Penis (tissue), 1 donor: Measurements from ENCODE around the genes TDRD10, PBXIP1 and SHC1.

DNA sequence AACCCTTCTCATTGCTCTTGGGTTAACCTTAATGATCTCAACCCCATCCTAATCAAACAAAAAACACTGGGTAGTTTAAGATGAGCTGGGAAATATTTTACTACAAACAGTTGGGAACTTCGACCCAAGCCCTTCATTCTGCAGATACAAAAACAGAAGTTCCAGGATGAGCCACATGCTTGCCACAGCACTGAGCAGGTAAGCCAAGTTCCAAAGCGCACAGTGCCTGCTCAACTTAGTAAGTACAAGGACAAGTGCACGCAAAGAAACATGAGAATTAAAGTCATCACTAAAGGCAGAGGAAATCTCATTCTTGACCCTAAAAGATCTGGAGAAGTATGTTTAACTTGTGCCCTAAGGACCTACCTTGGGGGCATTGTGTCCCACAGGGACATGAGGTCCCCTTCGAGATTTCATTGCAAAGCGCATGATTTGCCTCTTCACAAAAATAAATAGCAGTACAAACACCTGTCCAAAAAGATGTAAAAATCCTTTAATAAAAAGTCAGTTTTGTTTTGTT, 860 bp downstream of the C1orf43 start:
- PRO-cap, result no peak

GRCh38 chr1:154227144-154227383, 6.3 kb downstream of the UBAP2L start:
- PRO-cap, result no peak

- PRO-cap, result bidirectional peak, plus-strand start at chr1:154328771, minus-strand start at chr1:154328512
Observed at GRCh38 chr1:154328213-154329083, 3.1 kb downstream of the ATP8B2 start.

DNA sequence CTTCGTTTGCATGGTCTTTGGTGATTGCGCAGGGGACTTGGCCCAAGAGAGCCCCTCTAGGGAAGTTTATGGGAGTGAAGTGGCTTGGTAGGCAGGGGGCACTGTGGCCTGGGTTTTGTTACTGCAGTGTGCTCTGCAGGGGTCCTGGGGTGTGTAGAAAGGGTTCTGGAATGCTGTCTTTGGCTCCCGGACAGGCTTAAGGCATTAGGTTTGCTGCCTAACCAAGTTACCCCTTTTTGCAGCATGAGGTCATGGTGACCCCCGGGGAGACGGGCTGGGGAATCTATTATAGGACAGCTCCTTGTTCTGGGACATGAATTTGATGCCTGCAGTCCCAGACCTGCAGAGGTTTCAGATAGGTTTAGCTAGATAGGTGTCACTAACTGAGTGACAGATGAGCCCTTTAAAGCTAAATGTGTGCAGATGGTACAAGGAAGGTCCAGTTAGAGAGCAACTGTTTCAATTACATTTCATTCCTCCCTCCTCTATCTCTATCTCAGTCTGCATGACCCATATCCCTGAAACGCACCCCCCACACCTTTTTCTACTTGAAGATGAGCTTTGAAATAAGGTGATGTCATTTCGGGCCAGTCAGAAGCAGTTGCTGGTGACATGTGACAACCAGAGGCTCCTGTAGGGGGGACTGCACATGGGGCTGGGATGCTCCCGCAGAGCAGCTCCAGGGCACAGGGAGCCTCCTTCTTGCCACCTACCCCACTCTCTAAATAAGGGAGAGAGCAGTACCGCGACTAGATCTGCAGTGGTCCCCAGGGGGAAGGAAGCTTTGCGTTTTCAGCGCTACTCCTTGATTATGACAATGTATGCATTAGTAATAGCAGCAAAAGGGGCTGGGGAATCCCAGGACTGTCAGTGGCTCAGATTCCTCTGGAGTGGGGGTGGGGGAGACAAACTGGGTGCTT, 4.2 kb downstream of the ATP8B2 start:
- PRO-cap, result no peak

GRCh38 chr1:154349517-154350080, 24.3 kb downstream of the ATP8B2 start:
- PRO-cap, result no peak

DNA sequence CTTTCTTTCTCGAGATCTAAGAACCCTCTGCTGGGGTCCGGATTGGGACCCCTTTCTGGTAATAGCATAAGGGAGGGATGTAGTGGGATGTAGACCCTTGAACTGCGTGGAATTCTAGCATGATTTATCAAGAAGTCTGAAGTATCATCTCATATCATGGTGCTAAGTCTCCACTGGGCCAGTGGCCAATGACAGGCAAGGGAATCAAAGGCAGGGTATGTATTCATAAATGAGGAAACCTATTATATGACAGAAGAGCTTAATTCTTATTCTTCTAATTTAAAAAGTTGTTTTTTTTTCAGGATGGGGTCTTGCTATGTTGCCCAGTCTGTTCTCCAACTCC, 34.8 kb downstream of the ATP8B2 start:
- PRO-cap, result no peak

- PRO-cap, result unidirectional peak, plus-strand start at chr1:154385779
Observed at GRCh38 chr1:154385275-154385849, 19.8 kb upstream of the IL6R start.

GRCh38 chr1:154474763-154475228, 27.2 kb upstream of the TDRD10 start:
- PRO-cap, result no peak

DNA sequence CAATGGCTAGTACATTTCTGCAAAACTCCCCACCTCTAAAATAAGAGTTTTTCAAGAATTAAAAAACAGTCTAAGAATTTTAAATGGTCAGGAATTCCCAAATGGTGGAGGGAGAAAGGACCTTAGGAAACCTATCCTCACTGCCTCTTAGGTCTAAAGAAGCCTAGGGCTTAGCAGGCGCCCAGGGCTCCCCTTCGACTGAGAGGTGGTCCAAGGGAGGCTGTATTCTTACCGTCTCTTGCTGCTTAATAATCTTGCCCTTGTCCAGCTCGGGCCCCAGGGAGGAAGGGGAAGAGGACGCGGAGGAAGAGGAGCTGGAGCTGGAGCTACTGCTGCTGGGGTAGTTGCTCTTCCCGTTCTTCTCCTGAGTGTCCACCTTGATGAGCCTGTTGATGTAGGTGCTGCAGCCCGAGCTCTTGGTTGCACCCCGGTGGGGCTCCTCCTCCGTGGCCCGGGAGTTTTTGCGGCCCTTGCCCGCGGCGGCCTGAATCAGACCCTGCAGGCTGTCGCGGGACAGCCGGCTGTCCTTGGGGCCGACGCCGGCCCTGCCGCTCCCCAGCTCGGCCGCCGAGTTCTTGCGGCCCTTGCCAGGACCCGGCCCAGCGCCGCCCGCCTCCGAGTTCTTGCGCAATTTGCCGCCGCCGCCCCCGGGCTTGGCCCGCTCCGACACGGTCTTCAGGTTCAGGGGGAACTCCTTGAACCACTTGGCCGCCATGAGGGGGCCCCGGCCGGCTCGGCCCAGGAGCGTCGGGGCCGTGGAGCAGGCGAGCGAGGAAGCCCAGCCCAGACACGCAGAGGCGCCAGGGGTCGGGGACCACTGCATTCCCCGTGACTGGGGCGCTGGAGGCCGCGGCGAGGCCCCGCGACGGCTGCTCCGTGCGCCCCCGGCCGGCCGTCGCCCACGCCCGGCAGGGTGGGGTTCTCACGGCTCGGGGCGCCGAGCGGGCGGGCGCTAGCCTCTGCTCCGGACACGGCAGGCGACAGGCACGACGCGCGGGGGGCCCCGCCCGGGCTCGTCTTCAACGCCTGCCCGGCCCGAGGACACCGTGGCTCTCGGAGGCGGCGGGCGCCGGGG, at the start of gene TDRD10:
Gene TDRD10 (plus strand): TSS at position 1,016 of the 1,075 bp plus-strand sequence.
- PRO-cap, result bidirectional peak, plus-strand start at position 501 of the sequence, minus-strand start at position 577 of the sequence; bidirectional peak, plus-strand start at position 969 of the sequence, minus-strand start at position 901 of the sequence

- PRO-cap, result no peak
Observed at GRCh38 chr1:154577715-154578826, 10.5 kb downstream of the CHRNB2 start.

- PRO-cap, result no peak
Observed at GRCh38 chr1:154603903-154604310, 4.1 kb downstream of the ADAR start.

DNA sequence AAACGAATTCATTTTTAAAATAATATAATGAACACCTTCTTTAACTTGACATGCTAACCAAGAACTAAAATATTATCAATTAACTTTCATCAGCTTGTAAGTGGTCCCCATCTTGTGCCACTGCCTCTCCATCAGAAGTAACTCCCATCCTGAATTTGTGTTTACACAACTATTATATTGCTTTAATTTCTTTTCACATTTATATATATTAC, 20.2 kb upstream of the ADAR start:
- PRO-cap, result no peak

- PRO-cap, result no peak
Observed at GRCh38 chr1:154865187-154865921, 4.7 kb downstream of the KCNN3 start.

DNA sequence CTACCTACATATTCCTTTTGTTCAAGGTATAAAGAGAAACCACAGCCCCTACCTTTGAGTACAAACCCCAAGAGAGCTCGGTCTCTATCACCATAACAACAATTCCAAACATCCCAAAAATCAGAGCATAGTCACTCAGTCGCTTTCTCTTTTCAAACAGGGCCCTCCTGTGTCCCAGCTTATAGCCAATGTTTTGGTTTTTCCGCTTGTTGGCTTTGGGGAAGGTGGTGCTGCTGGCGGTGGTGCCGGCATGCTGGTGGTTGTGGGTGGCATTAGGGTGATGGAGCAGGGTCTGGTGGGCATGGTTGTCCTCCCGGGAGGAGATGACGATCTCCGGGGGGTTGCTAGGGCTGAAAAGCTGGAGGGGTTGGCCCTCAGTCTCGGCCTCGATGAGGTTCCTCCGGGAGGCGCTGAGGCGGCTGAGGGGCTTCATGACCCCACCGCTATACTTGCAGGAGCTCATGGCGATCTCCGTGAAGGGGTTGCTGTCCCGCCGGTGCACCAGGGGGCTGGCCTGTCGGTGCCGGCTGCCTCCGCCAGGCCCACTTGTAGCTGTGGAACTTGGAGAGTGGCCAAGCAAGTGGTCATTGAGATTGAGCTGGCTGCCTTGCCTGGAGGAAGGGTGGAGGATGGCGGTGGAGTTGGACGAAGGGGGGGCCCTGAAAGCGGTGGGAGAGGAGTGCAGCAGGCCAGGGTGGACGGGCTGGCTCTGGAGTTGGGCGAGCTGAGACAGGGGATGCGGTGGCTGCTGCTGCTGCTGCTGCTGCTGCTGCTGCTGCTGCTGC, 909 bp downstream of the KCNN3 start:
- PRO-cap, result unidirectional peak, plus-strand start at position 209 of the sequence

DNA sequence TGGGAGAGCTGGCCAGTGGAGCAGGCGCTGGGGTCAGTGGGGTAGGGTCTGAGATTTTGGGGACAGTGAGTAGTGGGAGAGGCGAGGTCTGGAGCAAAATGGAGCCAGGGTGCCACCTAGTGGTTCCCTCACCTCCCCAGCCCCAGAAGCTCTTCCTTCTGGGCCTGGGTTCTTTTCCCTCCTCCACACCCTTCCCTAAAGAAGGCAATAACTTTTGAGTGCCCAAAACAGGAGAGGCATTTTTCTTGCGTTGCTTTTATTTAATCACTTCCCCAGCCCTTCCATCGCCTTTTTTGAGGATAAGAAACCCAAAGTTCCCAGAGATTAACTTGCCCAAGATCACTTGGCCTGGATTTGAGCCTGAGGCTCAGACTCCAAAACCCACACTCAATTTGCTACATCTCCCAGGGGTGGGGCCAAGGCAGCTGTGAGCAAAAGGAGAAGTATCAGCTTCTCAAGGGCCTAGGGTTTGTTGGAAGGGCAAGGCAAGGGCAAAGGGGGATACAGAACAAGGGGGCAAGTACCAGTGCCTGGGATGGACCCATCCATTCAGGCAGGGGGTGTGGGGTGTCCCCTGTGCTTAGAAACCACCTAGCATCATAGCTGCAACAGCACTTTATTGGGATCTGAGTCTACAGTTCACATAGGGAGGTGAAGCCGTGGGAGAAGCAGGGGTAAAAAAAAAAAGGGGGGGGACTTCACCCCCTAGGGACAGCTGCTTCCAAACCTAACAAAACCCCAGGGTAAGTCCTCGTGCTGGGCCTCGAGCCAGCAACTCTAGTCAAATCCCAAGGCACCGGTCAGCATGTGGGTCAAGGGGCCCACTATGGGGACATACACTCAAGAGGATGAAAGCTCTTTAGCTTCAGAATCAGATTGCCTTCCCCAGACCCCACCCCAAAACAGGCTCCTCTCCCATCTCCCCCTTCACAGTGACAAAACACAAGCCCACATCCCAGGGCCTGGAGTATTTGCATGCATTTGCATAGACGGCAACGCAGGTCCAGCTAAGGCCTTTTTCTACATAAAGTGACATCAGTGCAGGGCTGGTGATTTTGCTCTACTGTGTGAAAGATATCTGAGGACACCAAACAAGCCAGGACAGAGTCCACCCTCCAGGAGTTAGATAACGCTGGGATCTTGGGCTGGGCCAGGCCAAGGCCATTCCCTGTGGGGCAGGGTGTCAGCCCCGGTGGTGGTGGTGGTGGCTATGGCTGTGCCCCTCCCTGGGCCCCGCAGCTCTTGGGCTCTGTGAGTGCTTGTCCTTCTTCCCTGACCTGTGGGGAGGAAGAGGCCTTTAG, 7.8 kb upstream of the PMVK start:
- PRO-cap, result no peak

DNA sequence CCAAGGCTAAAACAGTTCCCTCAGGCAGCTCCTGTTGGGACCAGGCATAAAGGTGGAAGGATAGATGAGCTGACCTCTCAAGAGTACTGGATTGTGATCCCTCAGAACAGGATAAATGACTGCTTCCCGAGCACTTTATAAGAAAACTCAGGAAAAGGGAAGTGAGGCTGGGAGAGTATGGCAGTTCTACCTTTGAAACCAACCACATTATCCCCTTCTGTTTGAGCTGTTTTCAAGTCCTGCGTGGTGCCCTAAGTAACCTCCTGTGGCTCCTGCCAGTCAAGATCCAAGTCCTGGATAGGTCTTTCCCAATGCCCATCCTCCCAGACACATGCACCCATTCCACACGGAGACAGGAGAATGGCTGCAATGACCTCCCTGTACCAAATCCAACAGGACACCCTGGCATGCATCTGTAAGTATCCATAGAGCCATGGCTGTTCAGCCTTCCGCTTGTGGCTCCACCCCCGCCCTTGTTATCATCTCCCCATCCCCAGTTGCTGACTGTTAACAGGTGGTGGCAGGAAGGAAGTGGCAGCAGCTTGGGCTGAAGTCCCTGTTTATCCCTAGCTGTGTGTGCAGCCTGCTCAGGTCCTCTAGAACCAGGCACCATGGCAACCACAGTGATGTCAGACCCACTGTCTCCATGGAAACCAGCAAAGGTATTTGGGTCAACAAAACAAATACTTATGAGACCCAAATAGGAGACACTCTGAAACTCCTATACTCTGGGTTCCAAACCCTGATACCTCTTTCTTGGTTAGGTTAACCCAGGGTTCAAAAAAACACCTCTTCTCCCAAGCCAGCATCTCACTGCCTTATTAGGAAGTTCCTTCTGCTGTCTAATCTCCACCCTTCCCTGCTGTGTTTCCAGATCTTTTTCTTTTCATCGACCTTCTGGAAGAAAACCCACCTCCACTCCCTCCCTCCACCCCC, 866 bp downstream of the PBXIP1 start:
- PRO-cap, result bidirectional peak, plus-strand start at position 716 of the sequence, minus-strand start at position 536 of the sequence

- PRO-cap, result bidirectional peak, plus-strand start at chr1:154956229, minus-strand start at chr1:154956094
Observed at GRCh38 chr1:154955701-154956643, at the start of gene PBXIP1. PBXIP1 (minus strand) TSS chr1:154956099.

- PRO-cap, result bidirectional peak, plus-strand start at chr1:154970962, minus-strand start at chr1:154970747; bidirectional peak, plus-strand start at chr1:154971280, minus-strand start at chr1:154971089
Observed at GRCh38 chr1:154970620-154971339, at the start of gene SHC1. SHC1 (minus strand) TSS chr1:154970747.

DNA sequence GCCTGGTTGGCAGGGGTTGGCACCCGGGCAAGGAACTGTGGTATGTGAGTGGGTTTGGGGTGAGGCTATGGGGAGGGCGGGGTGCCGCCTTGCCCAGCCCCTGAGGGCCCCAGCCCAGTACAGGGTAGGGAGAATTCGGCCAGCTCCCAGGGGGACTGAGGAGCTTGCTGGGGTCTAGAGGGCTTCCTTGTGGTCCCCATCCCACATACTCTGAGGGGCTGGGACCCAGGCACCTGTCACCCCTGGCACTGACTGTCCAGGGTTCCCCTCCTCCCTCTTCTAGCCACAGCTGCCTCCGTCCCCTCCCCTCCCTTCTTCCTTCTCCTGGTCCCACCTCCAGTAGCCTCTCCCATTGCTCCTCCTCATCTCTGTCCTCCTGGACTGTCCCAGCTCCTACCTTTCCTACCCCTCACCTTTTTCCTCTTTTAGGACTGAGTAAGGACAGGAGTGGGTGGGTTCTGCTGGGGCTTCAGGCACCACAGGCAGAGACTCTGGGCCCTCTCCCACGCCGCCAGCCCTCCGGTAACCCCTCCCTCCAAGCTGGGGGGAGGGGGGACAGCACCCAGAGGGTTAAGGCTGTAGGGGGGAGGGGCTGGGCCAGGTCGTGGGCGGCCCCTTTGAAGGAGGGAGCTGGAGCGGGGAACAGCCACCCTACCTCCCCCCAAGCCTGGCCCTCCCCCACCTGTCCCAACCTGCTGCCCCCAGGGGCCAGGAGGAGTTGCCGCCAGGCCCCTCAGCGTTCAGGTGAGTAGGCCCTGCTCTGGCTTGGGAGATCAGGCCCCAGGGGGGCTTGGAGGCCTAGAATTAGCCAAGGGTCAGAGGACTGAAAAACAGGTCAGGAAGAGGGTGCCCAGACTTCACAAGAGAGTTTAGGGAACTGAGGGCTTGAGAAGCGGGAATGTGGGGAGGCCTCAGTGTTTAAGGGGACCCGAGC, 5.9 kb downstream of the ZBTB7B start:
- PRO-cap, result unidirectional peak, minus-strand start at position 250 of the sequence

GRCh38 chr1:155016953-155017902, 14.6 kb downstream of the ZBTB7B start:
- PRO-cap, result bidirectional peak, plus-strand start at chr1:155017471, minus-strand start at chr1:155017523; bidirectional peak, plus-strand start at chr1:155017736, minus-strand start at chr1:155017593